ENCODE measurements around the genes FBLIM1, CLCNKA and FAM131C.

- RRBS, result no CpG with 5 or more reads among the region's 10 CpGs
Observed at GRCh38 chr1:15442282-15442728, 4.1 kb downstream of the CTRC start.

- RRBS, result no CpG with 5 or more reads among the region's 9 CpGs
Observed at GRCh38 chr1:15492474-15493038, 16.7 kb downstream of the CELA2B start.

DNA sequence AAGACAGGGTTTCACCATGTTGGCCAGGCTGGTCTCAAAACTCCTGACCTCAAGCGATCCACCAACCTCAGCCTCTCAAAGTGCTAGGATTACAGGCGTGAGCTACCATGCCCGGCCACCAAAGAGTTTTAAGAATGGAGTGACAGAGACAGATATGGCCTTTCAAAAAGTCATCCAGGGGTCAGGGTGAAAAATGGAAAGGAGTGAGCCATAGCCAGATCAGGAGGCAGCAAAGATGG is 4.7 kb downstream of the CASP9 start:
- RRBS, result no CpG with 5 or more reads among the region's 3 CpGs

GRCh38 chr1:15577554-15578109 is 7.2 kb downstream of the AGMAT start:
- RRBS, result no CpG with 5 or more reads among the region's 6 CpGs

DNA sequence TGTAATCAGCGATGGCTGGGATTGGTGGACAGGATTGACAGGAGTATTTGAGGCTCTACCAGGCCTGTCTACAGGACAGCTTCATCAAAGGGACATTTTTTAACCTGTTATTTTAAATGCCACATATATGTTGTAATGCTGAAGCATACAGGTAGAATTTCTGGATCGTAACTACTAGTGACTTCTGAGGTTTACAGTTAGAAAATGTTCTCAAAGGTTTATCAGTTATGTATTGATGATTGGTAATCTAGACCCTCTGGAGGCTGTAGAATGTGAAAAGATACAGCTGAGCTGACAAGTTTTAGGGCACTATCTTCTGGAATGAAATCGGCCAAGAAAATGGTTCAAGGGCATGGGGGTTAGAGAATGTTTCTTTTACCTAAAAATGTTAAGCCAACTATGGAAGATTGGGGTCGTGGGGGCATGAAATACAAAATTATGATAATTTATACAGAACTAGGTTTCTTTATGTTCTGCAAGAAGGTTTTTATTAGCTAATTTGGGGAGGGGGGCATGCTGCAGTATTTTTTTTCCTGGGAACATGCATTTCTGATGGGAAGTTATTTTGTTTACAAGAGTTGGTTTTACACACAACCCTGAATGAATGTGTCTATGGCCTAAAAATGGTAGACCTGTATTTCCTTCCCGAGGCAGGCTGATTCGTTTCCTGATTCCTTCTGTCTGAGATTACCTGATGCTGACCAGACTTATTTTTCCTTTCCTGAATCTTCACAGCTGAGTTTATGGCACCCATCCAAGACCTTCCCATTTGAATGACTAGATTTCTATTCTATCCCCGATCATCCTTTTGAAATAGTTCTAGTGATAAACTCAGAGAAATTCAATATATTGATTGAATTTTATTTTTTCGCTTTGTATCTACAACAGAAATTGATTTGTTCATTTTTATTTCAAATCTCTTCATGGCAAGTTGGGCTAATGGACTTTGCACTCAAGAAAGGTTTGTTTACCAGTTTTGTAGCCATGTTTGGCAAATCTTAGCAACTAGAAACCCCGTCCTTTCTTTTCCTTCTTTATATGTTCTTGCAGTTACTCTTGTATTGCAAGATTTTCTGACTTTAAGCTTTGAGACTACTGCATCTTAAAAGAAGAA is 8.4 kb downstream of the RSC1A1 start:
- RRBS, result no CpG with 5 or more reads among the region's 9 CpGs

- RRBS, result no CpG with 5 or more reads among the region's 3 CpGs
Observed at GRCh38 chr1:15680572-15680892, 3.6 kb upstream of the PLEKHM2 start.

GRCh38 chr1:15718246-15718989 is 17.6 kb upstream of the SLC25A34 start:
- RRBS, result no CpG with 5 or more reads among the region's 13 CpGs

DNA sequence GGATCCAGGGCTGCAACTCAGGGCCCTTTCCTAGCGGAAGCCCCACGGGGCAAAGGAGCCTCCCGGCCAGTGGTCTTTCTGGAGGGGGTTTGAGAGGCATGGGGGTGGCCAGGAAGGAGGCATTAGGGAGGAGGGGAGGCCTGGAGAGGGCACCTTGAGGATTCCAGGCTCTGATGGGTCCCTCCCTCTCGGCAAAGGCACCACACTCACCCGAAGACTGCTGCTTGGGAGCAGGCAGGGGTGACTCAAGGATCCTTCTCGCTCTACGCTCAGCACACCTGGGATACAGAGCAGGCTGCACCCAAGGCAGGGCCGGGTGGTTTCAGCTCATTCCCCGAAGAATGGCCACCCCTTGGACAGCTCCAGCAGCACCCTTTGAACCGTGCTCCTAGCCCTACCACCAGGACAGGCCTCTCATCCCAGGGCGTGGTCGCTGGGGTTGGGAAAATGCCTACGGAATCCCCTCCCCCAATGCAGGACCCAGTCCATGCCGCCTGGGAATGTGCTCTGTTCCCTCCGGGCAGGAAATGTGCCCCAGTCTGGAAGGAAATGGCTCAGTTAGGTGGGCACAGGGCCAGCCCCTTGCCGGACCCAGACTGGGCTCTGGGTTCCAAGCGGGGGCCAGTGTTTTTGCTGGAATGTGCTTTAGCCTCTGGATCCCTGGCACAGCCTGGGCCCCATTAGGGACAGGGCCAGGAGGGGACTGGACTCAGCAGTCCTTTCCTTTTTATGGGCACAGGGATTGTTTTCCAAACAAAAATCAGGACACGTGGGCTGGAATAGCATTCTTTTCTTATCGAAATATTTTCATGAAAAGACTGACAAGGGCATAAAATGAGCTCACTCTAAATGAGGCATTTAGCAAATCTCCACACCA is 7.2 kb downstream of the TMEM82 start:
- RRBS, result 10% methylated on average over 2 of the region's 19 CpGs

DNA sequence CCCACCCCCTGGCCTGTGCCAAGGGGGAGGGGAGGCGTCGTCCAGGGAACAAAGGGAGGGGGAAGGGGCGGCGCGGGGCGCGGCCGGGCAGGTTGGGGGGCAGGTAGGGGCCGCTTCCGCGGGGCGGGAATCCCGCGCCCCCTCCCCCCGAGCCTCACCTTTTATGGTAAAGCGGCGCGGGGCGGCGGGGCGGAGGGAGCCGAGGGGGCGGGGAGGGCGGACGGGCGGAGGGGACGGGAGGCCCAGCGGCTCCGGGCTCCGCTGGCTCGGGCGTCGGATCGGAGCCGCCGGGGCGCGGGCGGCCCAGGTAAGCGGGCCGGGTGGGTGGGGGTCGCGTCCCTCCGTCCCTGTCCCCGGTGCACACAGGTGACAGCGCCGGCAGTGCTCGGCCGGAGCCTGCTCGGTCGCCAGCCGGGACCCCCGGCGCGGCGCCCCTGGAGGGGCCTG is at the start of gene FBLIM1:
Gene FBLIM1, plus strand, starts transcription at position 254 of the 447 bp plus-strand sequence.
- RRBS, result 5% methylated on average over 18 of the region's 56 CpGs

DNA sequence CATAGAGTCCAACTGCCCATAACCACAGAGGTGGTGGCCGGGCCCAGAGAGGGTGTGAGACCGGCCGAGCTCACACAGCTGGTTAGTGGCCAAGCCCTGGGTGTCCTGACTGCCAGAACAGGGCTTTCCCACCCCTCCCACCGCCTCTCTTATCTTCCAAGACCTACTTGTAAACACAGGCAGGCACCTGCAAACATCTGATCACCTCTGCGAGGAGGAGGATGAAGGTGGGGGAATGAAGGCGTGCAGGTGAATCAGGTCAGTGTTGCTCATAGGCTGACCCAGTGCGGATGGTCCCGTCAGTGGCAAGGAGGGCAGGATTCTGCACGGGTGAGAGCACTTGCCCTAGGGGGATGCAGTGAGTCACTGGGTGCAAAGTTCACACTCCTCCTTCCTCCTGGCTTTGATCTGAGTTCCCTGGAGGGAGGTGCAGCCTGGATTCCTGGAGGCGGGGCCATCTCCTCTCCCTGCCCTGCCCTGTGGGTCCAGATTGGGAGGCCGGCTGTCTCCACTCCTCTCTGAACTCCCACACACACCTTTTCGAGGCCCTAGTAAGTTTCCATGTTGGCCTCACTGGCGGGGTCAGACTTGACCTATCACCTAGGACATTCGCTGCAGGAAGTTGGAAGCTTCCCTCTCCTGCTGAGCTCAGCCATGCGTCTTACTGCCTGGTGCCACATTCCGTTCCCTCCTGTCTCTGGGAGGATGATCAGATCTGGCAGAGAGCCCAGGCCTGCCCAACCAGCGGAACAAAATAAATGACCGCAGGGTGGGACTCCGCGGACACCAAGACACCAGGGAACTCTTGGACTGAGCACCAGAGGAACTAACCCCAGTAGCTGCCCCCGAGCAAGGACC is 7.3 kb downstream of the UQCRHL start:
- RRBS, result 0% methylated on average over 1 of the region's 21 CpGs

DNA sequence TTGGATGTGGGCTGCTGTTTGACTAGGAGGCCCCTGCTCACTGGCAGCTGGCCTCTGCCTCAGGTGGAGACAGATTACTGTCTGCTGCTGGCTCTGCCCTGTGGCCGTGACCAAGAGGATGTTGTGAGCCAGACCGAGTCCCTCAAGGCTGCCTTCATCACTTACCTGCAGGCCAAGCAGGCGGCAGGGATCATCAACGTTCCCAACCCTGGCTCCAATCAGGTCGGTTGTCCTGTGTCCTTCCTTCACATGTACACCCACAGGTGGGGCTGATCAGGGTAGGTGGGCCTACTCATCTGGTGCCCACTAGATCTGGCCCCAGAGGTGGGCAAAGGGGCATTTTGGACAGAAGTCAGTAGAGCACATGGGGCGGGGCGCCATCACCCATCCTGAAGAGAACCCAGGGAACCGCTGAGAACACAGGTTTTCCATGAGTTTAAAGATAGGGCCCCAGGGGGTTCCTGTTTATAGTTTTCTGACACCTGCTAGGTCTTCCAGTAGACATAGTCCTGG is 37.2 kb downstream of the ZBTB17 start:
- RRBS, result no CpG with 5 or more reads among the region's 8 CpGs

- RRBS, result no CpG with 5 or more reads among the region's 12 CpGs
Observed at GRCh38 chr1:15952610-15953277, 23.2 kb downstream of the ZBTB17 start.

- RRBS, result no CpG with 5 or more reads among the region's 5 CpGs
Observed at GRCh38 chr1:15964028-15964503, 11.8 kb downstream of the ZBTB17 start.

DNA sequence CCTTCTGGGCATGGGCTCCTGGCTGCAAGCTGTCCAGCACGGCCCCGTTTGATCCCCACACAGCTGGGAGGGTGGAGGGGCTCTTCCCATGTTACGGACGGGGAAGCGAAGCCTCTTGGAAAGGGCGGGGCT is 857 bp upstream of the HSPB7 start:
- RRBS, result no CpG with 5 or more reads among the region's 6 CpGs

DNA sequence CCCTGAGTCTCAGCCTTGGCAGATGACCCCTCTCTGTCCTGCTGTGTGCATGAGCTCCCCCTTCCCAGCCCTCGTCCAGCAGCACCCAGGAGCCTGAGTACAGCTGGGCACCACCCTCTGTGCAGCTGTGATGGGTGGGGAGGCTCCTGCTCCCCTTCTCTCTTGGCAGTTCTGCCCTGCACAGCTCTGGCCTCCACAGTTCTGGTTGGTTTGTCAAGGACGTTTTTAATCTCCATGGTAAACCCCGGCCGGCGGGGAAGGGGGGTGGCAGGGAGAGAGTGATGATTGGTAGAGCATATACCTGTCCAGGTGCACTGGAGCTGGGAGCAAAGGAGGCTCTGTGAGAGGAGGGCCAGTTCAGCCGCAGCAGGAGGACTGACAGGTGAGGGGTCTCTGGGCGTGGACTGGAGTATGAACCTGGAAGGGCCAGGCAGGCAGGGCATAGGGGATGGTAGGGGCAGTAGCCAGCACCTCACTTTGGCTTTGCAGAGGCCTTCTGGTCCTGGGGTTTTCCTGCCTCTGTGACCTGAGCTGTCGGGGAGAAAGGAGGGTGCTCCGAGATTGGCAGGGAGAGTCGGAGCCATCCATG is at the start of gene CLCNKA:
Gene CLCNKA, plus strand, starts transcription at position 355 of the 589 bp plus-strand sequence.
- RRBS, result no CpG with 5 or more reads among the region's 10 CpGs

GRCh38 chr1:16030212-16030550 is 8.3 kb downstream of the CLCNKA start:
- RRBS, result 88% methylated on average over 3 of the region's 9 CpGs

DNA sequence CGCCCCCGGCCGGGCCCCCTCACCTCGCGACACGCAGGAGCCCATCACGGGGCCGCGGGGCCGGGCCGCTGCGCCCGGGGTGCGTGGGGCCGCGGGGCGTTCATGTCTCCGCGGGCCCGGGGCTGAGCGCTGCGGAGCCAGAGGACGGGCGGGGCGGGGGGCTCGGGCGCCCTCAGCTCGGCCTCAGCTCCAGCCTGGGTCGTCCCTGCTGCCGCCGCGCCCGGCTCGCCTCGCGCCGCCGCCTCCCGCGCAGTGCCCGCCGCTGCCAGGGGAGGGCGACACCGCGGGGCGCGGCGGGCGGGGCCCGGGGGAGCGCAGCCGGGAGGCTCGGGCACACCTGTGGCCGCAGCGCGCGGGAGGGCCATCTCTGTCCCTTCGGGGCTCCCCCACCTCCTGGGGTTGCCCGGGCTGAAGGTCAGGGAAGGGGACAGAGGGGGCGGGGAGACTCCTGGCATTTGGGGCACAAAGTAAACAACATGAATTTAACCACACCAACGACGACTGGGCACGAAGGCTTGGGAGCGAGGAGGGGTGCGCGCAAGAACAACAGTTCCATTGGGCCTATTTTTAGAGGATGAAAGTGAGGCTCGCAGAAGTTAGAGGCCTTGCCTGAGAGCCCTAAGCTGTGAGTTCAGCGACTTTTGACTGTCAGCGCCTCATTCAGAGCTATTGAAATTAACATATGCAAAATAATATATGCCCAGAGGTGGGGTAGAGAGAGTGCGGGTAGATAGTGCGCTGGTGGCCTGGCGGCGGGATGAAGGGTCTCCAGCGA is at the start of gene FAM131C:
Gene FAM131C, minus strand, starts transcription at position 254 of the 775 bp plus-strand sequence.
- RRBS, result 2% methylated on average over 48 of the region's 74 CpGs

GRCh38 chr1:16115203-16116459 is 40.2 kb downstream of the EPHA2 start:
- RRBS, result no CpG with 5 or more reads among the region's 29 CpGs

DNA sequence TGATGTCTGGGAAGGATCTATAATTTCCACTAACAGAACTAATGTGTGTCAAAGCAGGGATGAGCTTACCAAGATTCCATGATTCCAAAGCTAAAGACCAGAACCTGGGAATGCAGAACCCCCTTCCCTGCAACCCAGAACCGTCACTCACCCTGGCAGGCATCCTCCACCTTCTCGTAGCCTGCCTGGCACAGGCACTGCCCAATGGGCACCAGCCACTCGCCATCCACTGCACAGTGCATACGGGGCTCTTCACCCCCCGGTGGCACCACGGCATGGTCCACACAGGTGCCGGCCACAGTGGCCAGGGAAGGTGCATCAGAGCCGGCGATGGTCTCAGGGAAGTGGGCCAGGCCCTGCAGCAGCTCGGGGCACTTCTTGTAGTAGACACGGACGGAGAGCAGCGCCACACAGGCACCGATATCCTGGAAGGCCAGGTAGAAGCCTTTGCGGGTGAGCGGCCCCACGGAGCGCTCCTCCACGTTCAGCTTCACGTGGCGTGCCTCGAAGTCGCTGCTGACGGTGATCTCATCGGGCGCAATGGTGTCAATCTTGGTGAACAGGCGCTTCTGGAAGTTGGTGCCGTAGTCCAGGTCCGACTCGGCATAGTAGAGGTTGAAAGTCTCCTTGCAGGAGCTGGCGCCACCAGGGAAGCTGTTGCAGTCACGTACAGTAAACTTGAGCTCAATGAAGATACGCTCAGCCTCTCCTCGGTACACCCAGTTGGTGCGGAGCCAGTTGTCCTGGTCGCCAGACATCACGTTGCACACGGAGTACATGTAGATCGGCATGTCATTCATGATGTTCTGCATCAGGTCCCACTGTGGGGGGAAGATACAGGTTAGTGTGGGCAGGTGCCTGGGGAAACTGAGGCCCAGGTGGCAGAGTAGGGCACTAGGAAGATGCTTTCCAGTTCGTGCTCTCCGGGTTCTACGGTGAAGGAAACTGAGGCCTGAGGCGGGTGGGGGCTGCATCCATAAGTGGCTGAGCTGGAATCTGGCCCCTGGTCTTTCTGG is 7.3 kb downstream of the EPHA2 start:
- RRBS, result no CpG with 5 or more reads among the region's 43 CpGs

GRCh38 chr1:16153612-16154188 is 2.2 kb downstream of the EPHA2 start:
- RRBS, result no CpG with 5 or more reads among the region's 6 CpGs